Parotid gland (tissue), 1 donor: ENCODE measurements around the genes UPK3A and FBLN1.

DNA sequence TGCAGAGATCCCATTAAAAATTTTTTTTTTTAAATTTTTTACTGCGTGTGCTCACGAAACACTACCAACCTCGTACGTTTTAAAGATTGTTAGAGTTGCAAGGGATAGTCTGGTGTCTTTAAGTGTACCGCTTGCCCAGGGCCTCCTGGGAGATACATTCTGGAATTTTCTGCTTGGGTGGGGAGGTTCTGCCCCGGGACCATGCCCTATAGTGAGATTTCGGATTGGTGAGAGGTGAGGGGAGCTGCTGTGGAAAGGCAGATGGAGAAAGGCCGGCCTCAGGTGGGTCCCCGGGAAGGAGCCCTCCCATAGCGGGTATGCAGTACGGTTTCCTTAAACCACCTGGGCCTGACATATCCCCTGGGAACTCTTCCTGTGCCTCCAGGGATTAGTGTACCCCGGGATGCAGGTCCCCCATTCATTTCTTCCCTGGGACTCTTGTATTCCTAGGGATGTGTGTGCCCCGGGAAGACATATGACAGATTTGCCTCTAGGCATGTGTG lies 897 bp downstream of the PARVB start:
- PRO-cap = no peak

GRCh38 chr22:44068849-44069358 lies 44.8 kb downstream of the PARVB start:
- PRO-cap = no peak

- PRO-cap = no peak
Observed at GRCh38 chr22:44088966-44089614, 65.0 kb downstream of the PARVB start.

DNA sequence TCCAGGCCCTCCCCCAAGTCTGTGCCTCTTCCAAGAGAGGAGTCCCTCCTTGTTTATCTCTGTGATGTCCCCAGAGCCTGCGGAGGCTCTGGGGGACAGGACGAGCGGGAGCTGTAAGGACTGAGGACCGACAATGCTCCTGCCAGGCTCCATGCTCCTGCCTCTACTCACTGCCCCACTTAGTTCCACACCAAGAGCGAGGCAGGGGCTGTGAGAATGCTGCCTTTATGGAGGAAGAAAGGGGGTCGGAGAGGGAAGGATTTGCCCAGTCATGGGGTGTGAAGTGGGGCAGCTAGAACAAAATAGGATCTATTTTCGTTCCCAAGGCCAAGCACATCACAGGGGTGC lies 35.8 kb upstream of the PARVG start:
- PRO-cap = no peak

DNA sequence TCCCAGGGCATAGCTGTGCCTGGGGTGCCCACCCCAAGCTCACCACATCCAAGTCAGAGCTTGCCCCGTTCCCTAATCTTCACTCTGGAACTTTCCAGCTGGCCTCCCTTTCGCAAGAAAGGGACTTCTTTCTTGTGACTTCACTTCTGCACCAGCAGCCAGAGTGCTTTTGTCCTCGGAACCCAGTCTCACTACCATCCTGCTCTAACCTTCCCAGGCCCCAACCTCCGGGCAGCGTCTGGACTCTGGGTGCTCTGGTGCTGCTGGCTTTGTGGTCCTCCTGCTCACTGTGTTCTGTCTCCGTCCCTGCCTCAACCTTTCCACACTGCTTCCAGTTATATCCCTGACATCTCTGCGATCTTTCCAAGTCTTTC lies 30.9 kb downstream of the PARVG start:
- PRO-cap = no peak

GRCh38 chr22:44360615-44361428 lies 48.1 kb upstream of the SHISAL1 start:
- PRO-cap = no peak

DNA sequence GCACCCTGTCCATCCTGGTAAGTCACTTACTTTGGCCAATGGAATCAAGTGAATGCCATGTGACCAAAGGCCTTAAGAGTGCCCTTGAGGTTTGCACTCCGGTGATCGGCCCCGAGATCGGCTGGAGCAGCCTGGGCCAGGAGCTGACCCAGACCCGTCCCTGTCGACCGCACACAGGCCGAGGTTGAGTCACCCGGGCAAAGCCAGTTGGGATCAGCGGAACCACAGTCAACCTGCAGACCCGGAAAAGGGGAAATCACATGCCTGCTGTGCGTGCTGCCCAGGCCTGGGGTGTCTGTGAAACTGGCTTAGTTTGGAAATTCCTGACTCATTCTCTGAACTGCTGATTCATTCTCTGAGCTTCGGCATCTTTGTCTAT lies 48.8 kb downstream of the RTL6 start:
- PRO-cap = no peak

DNA sequence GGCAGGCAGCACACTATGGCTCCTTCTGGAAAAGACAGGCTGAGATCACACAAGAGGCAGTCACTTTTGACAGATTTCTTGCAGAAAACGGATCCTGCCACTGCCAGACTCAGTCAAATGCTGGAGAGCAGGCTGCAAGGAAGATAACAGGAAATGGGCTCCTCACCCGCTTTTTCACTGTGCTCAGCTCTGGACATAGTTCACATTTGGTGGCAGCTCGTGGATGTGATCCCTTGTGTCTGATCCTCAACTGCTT lies 26.1 kb upstream of the RTL6 start:
- PRO-cap = no peak

GRCh38 chr22:44702430-44703500 lies 761 bp downstream of the PRR5 start:
- PRO-cap = no peak

- PRO-cap = no peak
Observed at GRCh38 chr22:44736254-44736616, 16.1 kb upstream of the ARHGAP8 start.

GRCh38 chr22:45101878-45102358 lies 61.8 kb upstream of the NUP50 start:
- PRO-cap = no peak

- PRO-cap = no peak
Observed at GRCh38 chr22:45140223-45140944, 23.3 kb upstream of the NUP50 start.

DNA sequence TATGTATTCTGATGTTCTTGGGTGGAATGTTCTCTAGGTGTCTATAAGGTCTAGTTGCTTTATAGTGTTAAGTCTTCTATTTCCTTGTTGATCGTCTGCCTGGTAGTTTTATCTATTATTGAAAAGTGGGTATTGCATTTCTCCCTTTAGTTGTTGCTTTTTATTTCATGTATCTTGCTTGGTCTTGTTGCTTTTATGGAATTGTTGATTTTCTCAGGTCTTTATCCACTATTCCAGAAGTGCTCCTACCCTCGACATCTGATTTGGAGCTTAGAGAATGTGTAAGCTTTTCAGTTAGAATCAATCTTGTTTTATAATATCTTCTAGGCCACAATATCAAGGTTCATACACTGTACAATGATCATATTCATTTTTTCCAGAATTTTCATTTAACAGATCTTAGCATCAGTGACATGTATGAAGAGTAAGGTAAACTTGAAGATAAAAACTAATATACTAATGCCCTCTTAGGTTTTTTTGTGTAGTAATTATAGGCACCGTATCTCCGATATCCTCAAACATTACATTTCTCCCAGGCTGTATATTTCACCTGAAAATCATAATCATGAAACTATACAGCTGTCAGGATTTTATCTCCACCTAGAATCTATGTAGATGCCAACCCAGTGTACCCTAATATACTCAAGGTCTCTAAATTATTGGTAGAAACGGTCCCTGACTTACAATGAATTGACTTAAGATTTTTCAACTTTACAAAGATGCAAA lies 15.1 kb upstream of the NUP50 start:
- PRO-cap = no peak

- PRO-cap = no peak
Observed at GRCh38 chr22:45210855-45211581, 29.7 kb downstream of the KIAA0930 start.

GRCh38 chr22:45268517-45269394 lies 16.0 kb upstream of the UPK3A start:
- PRO-cap = no peak

GRCh38 chr22:45284690-45285210 lies at the start of gene UPK3A:
TSS of gene UPK3A (plus strand) at chr22:45284949.
- PRO-cap = no peak

- PRO-cap = no peak
Observed at GRCh38 chr22:45335164-45335875, 25.6 kb downstream of the FAM118A start.

DNA sequence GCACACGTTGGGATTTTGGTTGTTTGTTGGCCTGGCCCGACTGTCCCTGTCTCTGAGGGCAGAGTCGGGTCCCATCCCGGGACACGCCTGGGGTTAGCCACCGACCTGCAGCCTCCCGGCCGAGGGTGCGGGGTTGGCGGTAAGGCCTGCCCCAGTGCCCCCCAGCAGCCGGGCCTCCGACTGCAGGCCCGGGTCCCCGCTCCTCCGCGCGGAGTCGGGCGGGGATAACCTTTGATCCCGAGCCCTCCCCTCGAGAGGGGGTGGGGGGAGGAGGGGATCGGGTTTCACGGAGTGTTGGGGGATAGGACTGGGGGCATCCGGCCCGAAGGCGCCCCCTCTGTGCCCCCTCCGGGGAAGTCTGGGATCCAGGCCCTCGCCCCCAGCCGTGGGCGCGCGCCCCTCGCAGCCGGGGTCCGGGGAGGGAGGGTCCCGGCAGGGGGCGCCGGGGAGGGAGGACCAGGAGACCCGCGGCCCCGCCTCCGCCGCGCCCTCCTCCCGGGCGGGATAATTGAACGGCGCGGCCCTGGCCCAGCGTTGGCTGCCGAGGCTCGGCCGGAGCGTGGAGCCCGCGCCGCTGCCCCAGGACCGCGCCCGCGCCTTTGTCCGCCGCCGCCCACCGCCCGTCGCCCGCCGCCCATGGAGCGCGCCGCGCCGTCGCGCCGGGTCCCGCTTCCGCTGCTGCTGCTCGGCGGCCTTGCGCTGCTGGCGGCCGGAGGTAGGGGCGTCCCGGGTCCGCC lies at the start of gene FBLN1:
FBLN1 (plus strand) TSS at position 534 of the 737 bp plus-strand sequence.
- PRO-cap = no peak

DNA sequence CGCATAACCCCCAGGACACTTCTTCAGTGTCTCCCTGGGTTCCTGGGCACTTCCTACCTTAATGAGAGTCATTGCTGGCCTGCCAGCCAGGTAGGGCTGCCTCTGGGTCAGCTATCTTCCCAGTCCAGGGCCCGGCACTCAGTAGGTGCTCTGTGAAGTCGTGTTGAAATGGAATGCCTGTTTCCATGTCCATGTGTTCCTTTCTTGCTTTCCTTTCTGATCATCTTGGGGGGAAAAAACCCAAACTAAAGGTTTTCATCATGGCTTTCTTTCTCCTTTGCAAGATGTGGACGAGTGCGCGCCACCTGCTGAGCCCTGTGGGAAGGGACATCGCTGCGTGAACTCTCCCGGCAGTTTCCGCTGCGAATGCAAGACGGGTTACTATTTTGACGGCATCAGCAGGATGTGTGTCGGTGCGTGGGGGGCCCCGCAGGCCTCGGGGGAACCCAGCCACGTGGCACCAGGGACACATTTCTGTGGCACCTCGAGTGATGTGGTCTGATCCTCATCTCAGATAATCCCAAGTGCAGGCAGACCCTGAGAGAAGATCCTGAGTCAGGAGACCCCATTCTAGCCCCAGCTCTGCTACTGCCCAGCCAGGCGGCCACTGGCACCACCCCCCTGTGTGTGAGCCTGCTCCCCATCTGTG lies 39.3 kb downstream of the FBLN1 start:
- PRO-cap = no peak

DNA sequence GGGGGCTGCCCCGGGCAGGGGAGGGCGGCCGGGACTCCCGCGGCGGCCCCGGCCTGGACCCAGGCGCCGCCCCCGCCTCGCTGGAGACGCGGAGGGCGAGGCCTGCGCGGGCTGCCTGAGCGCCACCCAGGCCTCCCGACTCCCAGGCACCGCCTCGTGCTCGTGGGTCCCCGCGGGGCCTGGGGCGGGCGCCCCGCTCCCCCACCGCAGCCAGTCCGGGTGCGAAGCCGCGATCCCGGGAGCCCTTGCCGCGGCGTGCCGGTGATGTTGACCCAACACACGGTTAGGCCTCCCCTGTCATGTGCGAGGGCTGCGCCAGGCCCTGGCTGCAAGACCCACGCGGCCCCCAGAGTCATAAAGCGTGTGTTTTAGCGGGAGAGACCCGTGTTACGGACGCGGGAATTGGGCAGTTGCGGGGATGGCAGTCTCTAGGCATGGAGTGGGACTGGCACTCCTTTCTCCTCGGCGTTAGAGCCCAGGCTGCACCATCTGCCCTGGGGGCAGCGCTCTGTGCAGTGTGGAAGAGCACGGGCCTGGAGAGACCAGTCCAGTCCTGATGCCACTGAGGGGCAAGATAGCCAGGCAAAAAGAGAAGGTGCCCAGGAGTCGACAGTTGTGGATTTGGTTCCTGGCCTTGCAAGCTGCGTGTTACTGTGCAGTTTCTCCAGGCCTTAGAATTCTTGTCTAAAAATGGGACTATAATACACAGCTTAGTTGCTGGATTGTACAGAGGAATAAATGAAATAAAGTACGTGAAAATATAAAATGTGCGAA lies 749 bp downstream of the ATXN10 start:
- PRO-cap = no peak